Hair follicle dermal papilla cell (primary cell): Measurements from ENCODE around the gene PPP2R3C.

DNA sequence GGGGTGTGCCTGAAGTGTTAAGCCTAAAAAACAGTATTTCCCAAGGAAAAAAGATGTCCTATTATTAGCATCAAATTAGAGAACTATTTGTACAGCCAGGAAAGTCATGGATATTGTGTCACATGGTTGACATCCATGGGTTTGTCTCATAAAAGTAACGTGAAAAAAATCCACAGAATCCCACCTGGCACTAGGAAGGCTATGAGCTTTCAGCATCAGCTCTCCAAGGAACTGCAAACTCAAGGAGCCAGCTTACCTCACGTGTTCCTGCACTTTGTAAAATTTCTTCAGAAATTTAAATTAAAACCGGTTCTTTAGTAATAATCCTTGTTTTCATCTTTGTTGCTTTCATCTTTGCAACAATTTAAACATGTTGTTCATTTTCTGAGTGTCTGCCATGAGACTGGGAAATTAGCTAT is 69.2 kb upstream of the EGLN3 start:
- CAGE, long polyA plus RNA: no peak

DNA sequence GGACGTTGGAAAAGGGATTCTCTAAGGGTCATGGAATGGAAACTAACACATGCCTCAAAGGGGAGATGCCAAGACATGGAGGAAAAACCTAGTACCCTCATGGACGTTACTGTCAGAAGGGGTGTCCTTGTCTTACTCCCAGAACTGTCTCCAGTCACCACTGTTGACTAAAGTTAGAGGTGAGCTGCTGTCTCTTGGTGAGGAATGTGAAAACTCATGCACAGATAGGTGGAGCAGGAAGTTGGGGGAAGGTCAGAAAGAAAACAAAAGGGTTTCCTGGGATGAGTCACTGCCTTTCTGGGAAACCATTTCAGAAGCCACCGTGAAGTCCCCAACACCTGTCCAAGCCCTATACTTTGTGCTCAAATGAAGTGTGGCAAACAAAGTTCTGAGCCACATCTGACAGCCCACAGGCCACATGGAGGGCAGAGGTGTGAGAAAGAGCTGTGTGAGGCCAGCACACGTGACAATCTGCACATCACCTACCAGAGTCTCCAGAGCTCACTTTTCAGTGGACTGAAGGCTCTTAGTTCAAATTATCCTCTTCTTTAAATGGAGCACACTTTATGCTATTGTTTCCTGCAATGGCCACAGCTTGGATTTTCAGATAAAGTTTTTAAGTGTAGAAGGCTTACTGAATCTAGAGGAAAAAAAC is 92.9 kb upstream of the EGLN3 start:
- CAGE, long polyA plus RNA: no peak

GRCh38 chr14:34099648-34100028 is 148.8 kb upstream of the EGLN3 start:
- CAGE, long polyA plus RNA: no peak

GRCh38 chr14:34605462-34605926 is 24.5 kb downstream of the SNX6 start:
- CAGE, long polyA plus RNA: no peak

GRCh38 chr14:34628694-34629183 is 1.2 kb downstream of the SNX6 start:
- CAGE, long polyA plus RNA: no peak

- CAGE, long polyA plus RNA: no peak
Observed at GRCh38 chr14:34874259-34874446, 1.0 kb downstream of the BAZ1A start.

- CAGE, long polyA plus RNA: no peak
Observed at GRCh38 chr14:34930825-34931110, 52.0 kb upstream of the SRP54 start.

DNA sequence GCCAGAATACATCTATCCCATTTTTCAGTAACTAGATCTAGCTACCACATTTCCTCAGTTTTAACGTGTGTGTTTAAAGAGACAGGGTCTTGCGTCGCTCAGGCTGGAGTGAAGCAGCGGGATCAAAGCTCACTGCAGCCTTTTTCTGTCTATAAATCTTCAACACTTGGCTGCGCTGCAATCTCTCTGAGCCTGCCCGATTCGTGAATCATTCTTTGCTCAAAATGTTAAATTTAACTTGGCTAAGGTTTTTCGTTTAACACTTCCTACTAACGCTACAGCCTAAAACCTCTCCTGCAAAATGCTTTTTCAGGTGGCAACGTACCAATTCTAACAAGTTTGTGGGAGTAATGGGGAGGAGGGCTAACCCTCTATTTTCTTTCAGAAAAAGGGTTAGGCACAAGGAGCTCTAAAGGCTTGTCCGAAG is 1.5 kb upstream of the SRP54 start:
- CAGE, long polyA plus RNA: no peak

- CAGE, long polyA plus RNA: no peak
Observed at GRCh38 chr14:35121630-35122200, at the start of gene PPP2R3C. PPP2R3C (minus strand) TSS chr14:35121990.

DNA sequence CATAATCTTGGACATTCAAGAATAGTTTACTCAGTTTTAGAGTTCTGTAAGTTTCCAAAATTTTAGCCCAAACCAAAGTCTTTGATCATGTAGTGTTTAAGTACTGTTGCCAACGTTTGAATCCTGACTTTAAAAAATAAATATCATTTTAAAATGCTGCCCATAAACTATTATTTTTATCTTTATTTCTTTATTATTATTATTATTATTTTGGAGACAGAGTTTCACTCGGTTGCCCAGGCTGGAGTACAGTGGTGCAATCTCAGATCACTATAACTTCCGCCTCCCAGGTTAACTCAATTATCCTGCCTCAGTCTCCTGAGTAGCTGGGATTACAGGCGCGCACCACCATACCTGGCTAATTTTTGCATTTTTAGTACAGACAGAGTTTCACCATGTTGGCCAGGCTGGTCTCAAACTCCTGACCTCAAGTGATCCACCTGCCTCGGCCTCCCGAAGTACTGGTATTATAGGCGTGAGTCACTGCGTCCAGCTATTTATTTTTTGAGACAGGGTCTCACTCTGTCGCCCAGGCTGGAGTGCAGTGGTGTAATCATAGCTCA is 6.4 kb downstream of the PSMA6 start:
- CAGE, long polyA plus RNA: no peak

- CAGE, long polyA plus RNA: no peak
Observed at GRCh38 chr14:35326434-35326665, 34.2 kb downstream of the PSMA6 start.

- CAGE, long polyA plus RNA: no peak
Observed at GRCh38 chr14:35362906-35363625, 41.5 kb downstream of the NFKBIA start.

- CAGE, long polyA plus RNA: no peak
Observed at GRCh38 chr14:35386573-35387105, 17.9 kb downstream of the NFKBIA start.

- CAGE, long polyA plus RNA: no peak
Observed at GRCh38 chr14:35397312-35398083, 7.1 kb downstream of the NFKBIA start.

- CAGE, long polyA plus RNA: no peak
Observed at GRCh38 chr14:35402240-35402950, 2.2 kb downstream of the NFKBIA start.

DNA sequence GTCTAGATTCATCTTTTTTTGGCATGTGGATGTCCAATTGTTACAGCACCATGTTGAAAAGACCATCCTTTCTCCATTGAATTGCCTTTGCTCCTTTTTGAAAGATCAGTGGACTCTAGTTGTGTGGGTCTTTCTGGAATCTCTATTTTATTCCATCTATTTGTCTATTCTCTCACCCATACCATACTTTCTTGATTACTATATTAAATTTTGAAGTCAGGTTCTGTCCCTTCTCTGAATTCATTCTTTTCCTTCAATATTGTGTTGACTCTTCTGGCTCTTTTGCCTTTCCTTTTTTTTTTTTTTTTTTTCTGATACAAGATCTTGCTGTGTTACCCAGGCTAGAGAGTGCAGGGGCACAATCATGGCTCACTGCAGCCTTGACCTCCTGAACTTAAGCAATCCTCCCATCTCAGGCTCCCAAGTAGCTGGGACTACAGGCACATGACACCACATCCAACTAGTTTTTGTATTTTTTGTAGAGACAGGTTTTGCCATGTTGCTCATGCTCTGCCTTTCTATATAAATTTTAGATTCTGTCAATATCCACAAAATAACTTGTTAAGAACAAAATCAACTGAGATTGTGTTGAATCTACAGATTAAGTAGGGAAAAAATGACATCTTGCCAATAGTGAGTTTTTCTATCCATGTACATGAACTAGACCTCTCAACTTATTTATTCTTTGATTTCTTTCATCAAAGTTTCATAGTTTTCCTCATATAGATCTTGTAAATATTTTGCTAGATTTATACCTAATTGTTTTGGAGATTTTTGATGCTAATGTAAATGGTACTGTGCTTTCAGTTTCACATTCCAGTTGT is 102.6 kb downstream of the RALGAPA1 start:
- CAGE, long polyA plus RNA: no peak

DNA sequence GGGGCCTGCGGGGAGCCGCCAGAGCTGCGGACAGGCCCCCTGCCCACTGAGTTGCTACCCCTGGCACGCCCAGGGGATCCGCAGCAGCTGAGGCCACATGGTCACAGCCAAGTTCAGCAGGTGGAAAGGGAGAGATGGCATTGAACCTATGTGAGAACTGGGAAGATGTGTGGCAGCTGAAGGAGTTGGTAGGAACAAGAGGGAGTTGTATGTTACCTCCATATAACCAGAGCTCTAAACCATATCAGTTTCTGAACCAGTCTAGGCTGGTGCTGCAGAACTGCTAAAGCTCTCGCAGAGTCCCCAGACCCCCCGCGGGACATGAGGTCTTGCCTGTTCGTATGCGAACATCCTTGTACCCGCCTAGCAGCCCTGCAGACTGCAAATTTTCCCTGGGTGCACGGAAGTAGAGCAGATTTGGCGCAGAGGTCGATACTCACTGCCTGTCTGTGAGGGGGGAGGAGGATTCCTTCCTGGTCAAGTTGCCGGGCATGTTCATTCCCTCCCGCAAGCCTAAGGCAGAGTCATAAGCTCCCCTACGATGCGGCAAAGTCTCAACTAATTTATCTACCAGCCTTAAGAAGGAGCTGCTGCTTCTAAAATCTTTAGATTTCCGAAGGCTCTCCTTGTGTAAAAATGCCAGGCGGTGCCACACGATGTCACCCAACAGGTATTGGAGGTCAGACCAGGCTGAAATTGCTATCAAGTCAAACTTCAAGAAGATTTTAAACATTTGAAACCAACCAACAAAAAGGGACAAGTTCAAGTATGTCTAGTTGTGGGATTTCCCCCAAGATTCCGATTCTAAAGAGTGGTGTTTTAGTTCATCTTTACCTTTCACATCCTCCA is 1.8 kb upstream of the PAX9 start:
- CAGE, long polyA plus RNA: no peak

DNA sequence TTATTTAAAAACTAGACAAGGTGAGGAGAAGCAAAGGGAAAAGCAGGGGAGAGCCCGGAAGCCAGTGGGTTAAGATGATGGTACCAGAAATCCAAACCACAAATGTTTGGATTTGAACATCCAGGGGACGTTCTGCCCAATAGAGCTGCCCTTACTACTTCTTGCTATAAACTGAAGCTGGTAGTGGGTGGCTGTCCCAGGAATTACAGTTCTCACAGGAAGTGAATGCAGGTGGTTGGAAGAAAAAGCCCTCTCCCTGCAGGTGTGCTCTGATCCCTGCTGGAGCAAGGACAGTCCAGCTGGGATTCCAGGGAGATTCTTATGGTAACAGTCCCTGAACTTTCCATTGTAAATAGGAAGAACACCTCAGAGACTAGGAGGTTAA is 111.6 kb downstream of the SLC25A21 start:
- CAGE, long polyA plus RNA: no peak

GRCh38 chr14:38208804-38209683 is 1.3 kb downstream of the SSTR1 start:
- CAGE, long polyA plus RNA: no peak

DNA sequence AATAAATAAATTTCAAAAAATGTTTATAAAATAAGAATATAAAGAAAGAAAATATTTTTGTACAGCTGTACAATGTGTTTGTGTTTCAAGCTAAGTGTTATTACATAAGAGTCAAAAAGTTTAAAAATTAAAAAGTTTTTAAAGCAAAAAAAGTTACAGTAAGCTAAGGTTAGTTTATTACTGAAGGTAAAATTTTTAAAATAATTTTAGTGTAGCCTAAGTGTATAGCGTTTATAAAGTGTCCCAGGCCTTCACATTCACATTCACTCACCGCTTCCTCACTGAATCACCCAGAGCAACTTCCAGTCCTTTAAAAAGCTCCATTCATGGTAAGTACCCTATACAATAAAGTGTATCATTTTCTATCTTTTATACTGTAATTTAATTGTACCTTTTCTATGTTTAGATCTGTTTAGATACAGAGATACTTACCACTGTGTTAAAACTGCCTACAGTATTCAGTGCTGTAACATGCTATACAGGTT is 3.9 kb downstream of the CLEC14A start:
- CAGE, long polyA plus RNA: no peak